B cell (primary cell): ENCODE results near the gene MFN2.

DNA sequence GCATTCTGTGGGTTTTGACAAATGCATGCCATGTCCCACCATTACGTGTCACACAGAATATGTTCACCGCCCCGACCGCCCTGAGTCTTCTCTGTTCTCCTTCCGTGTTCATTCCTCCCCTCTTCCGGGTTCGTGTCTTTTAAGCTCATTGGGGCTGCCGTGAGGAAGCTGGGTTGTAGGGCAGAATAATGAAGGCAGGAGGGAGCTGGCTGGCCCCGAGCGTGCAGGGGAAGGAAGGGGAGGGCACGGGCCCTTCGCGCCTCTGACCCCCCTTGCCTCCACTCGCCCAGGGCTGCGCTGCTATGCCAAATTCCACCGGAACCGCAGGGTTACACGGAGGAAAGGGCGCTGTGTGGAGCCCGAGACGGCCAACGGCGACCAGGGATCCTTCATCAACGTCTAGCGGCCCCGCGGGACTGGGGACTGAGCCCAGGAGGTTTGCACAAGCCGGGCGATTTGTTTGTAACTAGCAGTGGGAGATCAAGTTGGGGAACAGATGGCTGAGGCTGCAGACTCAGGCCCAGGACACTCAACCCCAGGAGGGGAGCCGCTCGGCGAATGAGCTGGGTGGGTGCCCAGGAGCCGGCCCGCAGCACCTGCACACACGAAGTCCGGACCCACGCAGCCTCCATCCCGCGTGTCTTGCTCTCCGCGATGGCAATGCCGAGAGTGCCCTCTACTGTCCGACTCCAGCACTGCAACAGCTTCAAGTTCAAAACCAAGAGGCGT lies 16.5 kb upstream of the AGTRAP start:
- PRO-cap, result bidirectional peak, plus-strand start at position 150 of the sequence, minus-strand start at position 113 of the sequence; unidirectional peak, minus-strand start at position 629 of the sequence
- CAGE, long polyA plus RNA, result no peak

DNA sequence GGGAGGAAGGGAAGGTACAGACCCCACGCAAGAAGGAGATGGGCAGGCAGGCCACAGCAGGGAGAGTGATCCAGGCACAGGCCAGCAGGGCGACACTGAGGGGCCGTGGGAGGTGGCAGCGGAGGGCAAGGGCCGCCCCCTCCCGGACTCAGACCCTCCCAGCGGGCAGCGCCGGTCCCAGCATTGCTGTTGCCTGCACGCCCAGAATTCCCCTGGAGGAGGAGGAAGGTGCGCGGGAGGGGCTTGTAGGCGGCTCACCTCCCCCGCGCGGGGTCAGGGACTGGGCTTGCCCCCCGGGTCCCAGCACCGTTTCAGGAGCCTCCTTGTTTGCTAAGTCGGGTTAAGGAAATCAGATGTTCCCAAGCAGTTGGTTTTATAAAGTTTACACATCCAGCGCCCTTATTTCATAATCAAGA lies 416 bp downstream of the AGTRAP start:
- PRO-cap, result no peak
- CAGE, long polyA plus RNA, result no peak

DNA sequence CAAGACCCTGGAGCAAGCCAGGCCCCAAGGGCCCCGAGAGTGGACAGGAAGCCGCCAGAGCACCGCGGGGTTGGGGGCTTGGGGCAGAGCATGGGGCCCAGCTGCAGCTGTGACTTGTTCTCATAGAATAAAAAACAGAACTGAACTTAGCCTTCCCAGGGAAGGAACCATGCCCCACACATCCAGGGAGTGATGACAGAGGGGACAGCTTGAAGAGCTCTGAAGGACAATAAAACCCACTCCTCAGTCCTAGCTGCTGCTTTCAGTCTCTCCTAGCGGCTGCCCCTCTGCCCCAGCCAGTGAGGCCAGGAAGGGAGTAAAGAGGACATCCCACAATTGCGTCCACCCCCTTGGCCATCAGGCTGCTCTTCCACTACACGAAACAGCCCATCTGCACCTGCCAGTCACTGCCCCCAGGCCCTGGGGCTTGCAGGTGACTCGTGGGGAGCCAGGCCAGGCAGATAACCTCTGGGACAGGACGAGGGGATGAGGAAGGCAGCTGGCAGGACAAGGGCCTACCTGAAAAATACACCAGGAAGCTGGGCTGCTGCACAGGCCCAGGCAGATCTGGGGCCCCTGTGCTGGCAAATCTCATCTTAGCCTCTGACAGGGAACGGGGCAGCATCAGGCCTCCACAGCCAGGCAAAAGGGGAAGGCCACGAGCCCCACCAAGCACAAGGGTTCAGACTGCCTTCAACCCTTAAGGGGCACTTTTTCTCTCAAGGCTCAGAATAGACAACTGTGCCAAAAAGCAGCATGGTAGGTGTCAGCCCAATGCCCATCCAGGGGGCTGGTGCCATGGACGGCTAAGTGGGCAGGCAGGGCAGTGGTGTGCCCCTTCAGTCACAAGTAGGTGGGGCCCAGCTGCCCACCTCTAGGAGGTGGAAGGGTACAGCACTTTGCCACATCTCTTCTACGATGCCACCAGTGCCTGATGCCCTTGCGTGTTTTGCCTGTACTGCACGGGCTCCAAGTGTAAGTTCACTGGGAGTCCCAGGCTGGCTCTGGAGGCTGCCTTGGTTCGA lies 16.1 kb downstream of the MTHFR start:
- PRO-cap, result no peak
- CAGE, long polyA plus RNA, result no peak

DNA sequence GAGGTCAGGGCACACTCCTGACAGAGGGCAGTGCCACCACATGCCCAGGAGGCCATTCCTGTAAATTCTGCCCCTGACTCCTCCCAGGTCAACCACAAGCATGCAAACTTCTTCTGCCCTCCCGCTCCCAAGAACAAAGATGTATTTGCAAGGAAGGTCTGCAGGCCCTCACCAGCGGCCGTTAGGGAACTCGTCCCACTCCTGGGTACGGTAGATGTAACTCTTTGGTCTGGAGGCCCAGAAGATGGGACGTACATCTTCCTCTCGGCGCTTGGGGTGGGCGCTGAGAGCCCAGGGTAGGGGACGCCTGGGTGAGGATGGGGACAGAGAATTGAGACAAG lies 11.2 kb downstream of the MTHFR start:
- PRO-cap, result no peak
- CAGE, long polyA plus RNA, result no peak

DNA sequence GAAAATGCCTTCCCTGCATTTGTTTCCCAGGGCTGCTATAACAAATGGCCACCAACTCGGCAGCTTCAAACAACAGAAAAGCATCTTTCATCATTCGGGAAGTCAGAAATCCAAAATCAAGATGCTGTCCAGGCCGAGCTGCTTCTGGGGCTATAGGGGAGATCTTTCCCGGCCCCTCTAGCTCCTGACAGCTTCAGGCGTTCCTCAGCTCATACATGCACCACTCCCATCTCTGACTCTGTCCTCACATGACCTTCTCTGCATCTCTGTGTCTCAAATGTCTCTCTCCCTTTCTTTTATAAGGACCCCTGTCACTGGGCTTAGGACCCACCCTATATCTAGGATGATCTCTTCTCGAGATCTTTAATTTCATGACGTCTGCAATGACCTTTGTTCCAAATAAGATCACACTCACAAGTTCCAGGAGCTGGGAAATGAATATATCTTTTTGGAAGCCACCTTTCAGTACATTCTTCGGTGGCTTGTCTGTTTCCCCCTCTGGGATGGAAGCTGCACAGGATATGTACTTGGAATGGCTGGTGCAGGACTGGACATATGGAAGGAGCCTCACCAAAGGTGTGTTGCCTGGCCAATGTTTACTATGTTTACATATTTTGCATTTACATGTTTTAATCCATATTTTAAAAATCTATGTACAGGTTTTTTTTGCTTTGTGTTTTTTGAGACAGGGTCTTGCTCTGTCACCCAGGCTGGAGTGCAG lies 13.9 kb upstream of the NPPB start:
- PRO-cap, result no peak
- CAGE, long polyA plus RNA, result no peak

GRCh38 chr1:11874715-11875041 lies 15.9 kb upstream of the NPPB start:
- PRO-cap, result no peak
- CAGE, long polyA plus RNA, result no peak

DNA sequence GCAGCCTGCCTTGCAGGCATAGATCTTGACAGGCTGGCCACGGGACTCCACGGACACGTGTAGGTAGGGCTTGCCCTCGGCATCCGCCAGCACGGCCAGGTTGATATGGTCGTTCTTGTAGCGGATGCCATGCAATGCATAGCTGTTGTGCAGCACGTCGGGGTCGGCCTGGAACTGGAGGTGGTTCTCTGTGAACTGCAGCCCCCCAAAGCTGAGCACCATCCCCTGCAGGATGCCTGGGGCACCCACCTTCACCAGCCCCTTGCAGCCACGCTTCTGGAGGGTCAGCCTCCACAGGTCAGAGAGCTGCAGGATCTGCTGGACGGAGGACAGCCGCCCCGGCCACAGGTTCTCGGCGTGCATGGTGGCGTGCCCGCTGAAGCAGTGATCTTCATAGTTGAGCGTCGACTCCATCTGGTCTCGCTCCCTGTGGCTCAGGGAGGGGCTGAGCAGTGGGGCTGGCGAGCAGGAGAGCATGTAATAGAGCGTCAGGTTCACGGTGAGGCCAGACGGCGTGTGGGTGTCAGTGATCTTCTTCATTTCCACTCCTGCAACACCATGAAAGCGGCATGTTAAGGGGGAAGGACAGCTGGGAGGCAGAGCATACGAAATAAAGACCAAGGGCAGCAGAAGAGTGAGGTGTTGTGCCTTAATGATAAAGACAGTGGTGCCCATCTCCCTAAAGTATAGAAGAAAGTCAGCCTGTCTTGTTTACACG lies 3.1 kb downstream of the KIAA2013 start:
- PRO-cap, result no peak
- CAGE, long polyA plus RNA, result no peak

- PRO-cap, result bidirectional peak, plus-strand start at chr1:11980188, minus-strand start at chr1:11980082; bidirectional peak, plus-strand start at chr1:11980446, minus-strand start at chr1:11980373; unidirectional peak, plus-strand start at chr1:11980446
- CAGE, long polyA plus RNA, result no peak
These were observed at the start of gene MFN2 for GRCh38 chr1:11979376-11980546. Gene MFN2 (plus strand): TSS chr1:11980444.

DNA sequence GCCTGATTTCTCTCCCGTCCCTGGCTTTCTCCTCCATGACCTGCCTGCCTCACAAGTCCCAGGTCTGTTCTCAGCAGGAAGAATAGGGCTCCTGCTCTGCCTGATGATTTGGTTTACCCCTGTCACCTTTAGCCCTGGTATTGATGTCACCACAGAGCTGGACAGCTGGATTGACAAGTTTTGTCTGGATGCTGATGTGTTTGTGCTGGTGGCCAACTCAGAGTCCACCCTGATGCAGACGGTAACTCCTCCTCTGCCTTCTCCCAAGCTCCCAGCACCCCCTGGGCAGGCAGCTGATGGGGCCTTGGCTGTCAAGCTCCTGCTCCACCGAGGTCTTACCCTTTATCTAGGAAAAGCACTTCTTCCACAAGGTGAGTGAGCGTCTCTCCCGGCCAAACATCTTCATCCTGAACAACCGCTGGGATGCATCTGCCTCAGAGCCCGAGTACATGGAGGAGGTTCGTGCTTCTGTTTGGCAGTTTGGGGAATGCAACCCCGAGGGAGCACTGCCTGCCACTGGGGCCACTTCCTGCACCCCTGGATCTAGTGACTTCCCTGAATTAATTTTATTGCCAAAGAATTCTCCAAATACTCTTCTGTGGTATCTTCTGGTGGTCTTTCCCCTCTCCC lies 18.5 kb downstream of the MFN2 start:
- PRO-cap, result no peak
- CAGE, long polyA plus RNA, result no peak

DNA sequence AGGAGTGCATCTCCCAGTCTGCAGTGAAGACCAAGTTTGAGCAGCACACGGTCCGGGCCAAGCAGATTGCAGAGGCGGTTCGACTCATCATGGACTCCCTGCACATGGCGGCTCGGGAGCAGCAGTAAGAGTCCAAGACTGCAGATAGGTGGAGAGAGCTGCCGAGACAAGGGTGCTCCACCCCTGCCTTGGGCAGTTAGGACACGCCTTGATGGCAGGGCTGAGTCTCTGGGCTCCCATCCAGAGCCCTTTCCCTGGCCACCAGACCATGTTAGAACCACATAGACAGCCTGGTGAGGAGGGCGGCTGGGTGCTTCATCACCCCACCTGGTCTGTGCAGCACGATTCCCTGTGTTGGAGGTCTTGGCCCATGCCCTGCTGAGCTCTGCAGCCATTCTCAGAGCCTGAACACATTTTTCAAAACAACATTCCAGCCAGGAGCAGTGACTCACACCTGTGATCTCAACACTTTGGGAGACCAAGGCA lies 17.3 kb upstream of the MIIP start:
- PRO-cap, result no peak
- CAGE, long polyA plus RNA, result no peak

DNA sequence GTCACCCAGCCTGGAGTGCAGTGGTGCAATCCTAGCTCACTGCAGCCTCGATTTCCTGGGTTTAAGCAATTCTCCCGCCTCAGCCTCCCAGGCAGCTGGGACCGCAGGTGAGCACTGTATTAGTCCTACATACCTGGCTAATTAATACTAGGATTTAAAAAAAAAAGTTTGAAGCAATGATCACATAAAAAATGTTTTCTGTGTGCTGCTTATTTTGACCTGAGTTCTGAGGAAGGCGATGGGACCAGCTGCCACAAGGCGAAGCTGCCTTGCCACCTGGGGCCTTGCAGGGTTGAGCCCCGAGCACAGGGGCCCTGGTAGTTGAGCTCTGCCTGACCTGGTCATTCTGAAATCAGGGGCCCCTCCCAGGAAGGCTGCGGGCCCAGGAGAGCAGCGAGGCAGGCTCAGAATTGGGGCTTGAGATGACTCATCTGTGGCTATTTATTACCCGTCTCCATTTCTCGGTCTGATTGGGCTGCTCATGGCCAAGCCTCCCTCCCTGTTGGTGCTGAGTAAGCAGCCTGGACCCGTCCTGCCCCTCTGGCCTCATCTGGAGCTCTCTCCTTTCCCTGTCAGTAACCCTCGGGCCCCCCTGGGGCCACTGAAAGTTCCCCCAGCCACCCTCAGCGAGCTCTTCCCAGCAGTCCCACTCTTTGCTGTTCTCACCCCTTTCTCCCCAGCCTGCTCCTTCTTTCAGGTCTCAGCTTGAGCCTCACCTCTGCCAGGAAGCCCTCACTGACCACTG lies 11.2 kb upstream of the TNFRSF8 start:
- PRO-cap, result no peak
- CAGE, long polyA plus RNA, result no peak

GRCh38 chr1:12142249-12142843 lies 24.4 kb upstream of the TNFRSF1B start:
- PRO-cap, result no peak
- CAGE, long polyA plus RNA, result no peak

- PRO-cap, result no peak
- CAGE, long polyA plus RNA, result no peak
These were observed 18.6 kb upstream of the TNFRSF1B start for GRCh38 chr1:12148010-12148730.

DNA sequence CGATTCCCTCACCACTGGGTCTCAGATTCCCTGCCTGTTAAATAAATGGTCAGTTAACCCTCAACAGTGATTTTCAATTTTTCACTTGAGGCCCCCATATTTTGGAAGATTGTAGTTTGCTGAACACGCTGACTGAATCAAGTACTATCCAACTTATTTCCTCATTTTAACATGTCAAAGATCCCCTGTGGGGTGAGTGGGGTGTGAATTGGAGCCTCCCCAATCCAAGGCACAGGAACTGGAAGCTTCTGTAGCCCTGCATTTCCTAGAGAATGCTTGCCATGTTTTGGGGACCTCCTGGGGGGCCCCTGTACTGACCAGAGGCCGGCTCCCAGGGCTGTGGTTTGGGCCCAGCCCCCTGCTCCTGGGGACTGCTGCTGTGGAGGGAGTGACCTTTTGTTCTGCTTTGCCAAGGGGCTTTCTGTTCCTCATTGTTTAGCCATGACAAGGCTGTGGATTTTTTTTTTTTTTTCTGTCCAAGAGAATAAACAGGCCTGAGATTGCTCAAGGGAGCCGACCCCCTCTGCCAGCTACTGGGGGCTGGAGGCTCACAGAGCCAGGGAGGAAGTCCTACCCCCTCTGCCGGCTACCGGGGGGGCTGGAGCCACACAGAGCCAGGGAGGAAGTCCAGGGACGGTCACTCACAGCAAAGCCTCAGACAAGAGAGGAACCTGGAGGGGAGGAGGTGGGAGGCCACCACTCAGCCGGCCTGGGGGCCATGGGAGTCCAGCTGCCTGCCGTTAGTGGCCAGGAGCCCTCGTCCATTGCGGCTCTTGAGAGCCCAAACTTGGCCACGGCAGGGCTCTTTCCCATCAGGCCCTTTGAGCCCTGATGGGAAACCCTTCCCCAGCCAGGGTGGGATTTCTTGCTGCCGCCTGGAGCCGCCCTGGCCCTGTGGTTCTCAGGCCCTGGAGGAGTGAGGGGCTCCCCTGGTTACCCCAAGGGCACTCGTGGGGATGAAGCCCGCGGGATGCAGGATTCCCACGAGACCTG lies 17.4 kb downstream of the TNFRSF1B start:
- PRO-cap, result no peak
- CAGE, long polyA plus RNA, result no peak

- PRO-cap, result no peak
- CAGE, long polyA plus RNA, result no peak
These were observed 112.7 kb downstream of the VPS13D start for GRCh38 chr1:12342449-12343015.

DNA sequence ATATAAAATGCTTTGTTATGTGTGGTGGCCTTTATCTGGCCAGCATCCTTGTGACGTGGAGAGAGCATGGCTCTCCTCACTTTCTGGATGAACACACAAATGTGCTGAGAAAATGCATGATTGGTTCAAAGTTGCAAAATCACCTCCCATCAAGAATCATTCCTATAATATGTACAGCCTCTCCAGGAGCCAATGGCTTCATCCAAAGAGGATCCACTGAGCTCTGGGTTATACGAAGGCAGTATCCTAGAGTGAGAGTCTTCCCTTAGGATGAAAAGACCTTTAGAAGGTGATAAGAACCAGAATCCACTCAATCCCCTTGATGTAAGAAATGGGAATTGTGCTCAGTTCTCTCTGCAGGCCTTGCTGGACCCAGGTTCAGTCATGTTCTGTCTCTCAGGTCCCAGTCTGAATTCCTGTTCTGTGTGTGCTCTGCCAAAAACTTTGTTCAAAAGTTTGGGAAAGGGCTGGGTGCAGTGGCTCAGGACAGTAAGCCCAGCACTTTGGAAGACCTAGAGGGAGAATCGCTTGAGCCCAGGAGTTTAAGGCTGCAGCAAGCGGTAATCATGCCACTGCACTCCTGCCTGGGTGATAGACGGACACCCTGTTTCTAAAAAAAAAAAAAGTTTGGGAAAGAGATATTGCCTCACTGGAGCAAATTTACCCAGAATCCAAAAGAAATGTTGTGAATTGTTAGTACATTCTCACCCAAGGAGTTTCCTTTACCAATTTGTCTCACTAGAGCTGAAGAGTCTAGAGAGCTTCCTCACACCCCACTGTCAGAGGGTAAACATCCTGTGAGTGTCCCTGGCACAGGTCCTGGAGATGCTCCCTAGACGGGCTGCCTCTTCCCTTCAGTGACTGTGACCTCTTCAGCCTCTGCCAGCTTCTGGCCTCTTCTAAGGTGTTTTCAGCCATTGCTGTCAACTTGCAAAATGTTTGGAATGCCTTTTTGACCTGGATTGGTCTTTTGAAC lies 159.8 kb downstream of the DHRS3 start:
- PRO-cap, result no peak
- CAGE, long polyA plus RNA, result no peak

DNA sequence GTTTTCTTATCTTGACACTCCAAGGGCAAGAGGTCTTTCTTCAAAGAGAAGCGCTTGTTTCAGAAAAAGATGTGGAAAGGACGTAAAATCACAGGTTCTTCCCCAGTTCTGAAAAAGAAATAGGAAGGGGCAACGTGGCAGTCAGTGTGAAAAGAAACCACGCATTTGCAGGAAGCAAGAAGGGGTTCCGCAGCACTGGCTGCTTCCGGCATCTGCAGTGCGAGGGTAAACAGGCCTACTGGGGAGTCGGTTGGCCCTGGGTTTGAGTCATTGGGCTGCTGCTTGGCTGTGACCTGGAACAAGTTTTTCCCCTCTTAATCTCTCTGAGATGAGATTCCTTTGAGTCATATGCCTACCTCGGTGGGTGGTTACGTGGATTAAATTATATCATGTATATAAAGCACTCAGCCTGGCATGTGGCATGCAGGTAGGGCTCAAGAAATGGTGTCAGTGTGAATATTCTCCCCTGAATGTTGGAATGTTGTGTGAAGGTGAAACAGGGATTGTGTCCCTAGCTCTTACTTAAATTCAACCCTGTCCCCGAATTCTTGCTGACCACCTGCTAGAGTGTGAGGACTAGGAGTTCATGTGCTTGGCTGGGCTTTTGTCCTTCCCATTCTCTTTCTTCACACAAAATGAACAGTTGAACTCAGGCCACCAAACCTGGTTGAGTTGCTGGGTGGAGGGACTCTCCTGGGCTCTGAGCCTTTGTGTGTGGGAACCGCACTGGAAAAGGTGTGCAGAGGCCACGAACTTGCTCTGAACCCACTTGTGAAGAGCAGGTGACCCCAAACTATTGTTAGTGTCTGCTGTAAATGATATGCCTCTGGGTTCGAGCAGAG lies 144.6 kb downstream of the DHRS3 start:
- PRO-cap, result bidirectional peak, plus-strand start at position 217 of the sequence, minus-strand start at position 148 of the sequence
- CAGE, long polyA plus RNA, result no peak

GRCh38 chr1:12495527-12496176 lies 122.4 kb downstream of the DHRS3 start:
- PRO-cap, result no peak
- CAGE, long polyA plus RNA, result no peak

DNA sequence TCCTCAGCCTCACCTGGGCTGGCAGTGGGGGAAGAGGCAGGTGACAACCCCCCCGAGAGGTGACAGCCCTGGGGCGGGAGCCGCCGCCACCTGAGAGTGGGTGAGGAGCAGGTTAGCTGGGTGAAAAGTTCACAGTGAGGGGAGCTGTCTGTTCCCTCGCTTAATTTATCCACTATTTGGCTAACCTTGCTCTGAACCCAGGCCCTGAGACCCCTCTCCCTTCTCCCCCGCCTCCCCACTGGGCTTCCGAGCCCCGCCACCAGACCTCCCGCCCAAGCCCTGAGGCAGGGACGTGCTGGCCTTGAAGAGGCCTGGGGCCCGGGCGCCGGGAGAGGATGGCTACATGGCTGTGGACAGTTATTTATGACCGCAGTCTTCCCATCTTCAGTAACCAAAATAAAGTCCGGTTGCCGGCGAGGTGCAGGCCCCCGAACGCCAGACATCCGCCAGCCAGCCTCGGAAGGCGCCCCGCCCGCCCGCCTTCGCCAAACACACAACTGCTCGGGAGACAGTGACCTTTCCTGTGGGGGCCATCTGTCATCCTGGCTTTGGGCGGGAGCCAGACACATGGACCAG lies 69.1 kb downstream of the DHRS3 start:
- PRO-cap, result no peak
- CAGE, long polyA plus RNA, result no peak

DNA sequence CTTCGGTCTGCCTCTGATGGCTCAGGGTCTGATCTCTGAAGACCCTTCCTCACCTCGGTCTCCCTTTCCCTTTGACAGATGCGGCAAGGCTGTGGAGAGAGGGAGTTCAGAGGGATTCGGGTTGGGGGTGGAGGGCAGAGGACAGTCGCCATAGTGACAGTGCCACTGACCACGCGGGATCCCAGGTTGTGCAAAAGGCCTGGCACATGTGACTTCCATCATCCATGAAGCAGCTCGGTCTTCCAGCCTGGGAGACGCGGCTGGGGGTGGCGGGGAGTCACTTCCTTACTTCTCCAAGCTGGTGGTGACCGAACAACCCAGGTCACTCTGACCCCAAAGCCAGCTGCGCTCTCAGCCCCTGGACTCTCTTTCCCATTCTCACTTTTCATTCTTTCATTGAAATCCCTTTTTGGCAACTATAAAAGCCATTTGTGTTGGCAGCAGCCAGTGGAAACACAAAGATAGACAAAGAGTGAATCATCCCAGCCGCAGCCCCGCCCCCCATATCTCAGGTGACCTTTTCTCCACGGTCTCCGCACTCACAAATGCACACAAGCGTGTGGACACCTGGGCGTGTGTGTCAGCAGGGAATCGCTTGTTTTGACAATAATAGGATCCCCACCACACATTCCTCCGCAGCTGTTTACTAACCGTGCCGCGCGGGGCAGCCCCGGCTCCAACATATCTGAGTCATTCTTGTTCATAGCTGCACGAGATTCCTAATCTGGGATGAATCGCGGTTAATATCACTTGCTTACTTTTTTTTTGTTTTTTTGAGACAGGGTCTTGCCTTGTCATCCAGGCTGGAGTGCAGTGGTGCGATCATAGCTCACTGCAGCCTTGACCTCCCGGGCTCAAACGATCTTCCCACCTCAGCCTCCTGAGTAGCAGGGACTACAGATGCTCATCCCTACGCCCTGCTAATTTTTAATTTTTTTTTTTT lies 68.3 kb downstream of the DHRS3 start:
- PRO-cap, result no peak
- CAGE, long polyA plus RNA, result no peak